Vagina (tissue), 1 donor: ENCODE results near the gene UPP2.

DNA sequence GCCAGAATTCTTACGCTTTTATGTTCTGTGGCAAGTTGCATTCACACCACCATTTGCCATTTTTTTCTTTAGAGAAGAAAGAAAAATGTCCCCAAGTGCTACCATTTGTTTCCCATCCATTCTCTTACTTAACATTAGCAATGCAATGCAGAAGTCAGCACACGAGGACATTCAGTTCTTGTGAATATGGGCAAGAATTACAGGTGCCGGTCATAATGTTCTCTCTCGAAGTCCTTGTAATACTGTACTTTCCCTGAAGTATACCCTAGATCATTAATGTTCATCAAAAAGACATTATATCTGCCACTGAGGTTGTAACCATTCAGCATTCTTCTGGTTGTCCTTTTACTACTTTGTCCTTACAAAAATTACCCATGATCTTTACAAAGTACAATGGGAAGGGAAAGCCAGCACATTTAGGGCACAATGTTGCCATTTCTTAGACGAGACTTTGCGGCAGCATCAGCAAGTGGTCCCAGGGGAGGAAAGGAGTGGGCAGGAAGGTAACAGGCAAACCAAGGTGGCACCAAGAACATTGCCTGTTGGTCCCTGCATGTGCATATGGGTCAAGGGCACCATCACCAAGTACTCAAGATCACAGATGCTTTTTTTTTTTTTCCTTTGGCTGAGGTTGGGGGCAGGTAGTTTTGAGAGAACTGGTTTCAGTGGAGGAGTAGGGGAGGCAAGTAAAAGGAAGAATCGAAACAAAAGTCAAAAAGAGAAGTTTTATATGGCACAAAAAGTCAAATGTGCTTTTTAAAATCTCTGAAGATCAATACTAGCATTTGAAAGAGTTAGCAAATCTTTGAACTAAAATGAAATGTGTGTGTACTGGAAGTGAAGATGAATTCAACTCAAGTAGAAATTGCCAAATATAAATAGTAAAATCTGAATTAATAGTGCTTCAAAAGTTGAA is 655 bp upstream of the CYTIP start:
- PRO-cap, result no peak
- RAMPAGE, long total RNA, result no peak

DNA sequence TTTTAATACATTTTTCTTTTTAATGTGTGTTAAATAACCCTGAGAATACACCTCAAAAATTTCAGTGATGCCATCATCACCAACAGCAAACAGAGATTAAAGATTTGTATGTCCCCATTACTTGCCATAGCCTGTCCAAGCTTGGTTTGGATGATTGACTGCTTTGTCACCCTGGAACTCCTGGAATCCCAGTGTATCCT is 28.8 kb upstream of the CYTIP start:
- PRO-cap, result no peak
- RAMPAGE, long total RNA, result no peak

DNA sequence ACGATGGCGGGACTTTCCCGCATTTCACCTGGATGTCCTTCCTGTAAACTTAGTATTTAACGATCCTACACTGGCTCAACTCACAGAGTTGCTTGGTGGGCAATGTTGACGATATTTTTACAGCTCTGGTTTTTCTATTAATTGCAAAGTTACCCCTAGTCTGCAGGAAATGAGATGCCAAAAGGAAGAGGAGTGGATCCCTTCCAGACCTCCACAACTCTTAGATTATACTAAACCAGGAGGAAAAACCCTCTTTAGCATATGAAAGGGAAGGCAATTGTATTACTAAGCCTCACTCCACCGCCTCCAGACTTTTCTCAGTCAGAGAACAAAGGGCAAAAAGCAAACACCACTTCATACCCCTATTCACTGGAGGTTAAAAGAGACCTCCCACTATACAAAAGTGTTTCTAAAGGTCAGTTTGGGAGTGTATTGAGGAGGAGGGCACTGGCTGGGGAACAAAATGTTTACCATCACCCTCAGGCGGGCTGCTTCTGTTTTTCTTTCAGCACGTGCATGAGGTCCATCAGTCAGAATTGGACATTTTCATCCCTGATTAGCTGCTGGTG is 56.6 kb upstream of the ACVR1 start:
- PRO-cap, result no peak
- RAMPAGE, long total RNA, result no peak

- PRO-cap, result no peak
- RAMPAGE, long total RNA, result no peak
Observed at GRCh38 chr2:158011023-158011760, 90.5 kb upstream of the UPP2 start.

DNA sequence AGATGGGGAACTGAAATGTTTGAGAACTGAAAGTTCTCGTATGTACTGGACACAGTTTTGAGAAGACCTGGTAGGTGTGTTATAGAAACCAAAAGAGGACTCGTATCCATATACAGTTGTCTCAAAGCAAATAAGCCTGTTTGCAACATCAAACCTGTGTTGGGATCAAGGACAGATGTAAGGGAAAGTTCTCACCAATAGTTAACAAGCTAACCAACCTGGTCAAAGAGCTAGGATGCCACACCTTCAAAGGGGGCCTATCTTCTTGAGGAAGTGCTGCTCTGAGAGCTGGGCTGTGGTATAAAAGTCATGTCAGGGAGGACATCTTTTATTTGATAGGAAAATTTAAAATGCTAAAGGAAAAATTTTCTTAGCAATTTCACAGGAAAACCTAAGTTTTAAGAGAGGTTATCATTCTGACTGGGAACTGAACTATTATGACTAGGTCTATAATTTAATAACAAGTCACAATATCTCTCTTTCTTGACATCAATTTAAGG is at the start of gene UPP2:
Gene UPP2 (plus strand): TSS at position 336 of the 500 bp plus-strand sequence.
- PRO-cap, result no peak
- RAMPAGE, long total RNA, result no peak

- PRO-cap, result no peak
- RAMPAGE, long total RNA, result no peak
Observed at GRCh38 chr2:158128527-158128851, 26.8 kb downstream of the UPP2 start.

- PRO-cap, result no peak
- RAMPAGE, long total RNA, result start-site peak on the plus strand at chr2:158546465-158546733, 20 reads
Observed at GRCh38 chr2:158545986-158546908, 89.5 kb downstream of the PKP4 start.

GRCh38 chr2:158936856-158937556 is 31.4 kb upstream of the TANC1 start:
- PRO-cap, result no peak
- RAMPAGE, long total RNA, result no peak

- PRO-cap, result no peak
- RAMPAGE, long total RNA, result no peak
Observed at GRCh38 chr2:159093609-159093927, 125.1 kb downstream of the TANC1 start.

DNA sequence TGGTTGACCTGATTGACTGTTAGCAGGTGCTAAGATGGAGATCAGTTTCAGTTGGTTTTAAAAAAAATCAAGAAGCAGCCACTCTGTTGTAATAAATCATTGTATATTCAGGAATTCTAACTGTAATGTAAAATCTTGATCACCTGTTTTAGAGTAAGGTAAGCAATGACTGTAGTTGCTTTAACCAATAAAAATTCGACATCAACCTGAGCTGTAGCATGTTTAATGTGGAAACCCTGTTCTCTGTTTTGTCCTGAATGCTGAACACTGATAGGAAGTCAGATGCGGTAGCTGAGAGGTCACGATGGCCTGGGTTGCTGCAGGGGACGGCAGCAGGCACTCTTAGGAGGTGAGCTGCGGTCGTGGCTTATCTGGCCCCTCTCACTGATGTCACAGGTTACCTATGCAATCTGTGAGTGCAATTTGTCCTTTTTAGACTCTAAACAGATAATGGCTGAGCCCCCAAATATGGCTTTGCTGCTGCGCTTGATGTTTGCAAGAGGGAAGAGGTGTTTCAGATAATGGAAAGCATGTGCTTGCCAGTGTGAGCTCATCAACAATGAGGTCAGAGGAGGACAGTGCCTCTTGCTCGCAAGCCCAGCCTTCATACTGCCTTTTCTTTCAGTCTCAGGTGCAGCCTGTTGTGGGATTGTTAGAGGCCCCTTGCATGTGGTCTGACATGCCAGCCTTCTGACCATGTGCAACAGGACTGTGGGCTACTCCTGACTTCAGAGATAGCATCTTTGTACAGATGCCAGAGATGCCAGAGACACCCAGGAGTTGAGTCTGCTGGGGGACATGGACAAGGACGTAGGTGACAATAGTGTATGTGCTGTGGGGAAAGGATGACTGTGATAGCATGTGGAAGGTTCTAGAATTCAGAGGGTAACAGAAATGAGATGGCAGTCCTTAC is 151.2 kb downstream of the TANC1 start:
- PRO-cap, result no peak
- RAMPAGE, long total RNA, result start-site peak on the plus strand centred at position 610 of the sequence, 154 bp wide, 13 reads

GRCh38 chr2:159147118-159147605 is 139.3 kb downstream of the WDSUB1 start:
- PRO-cap, result no peak
- RAMPAGE, long total RNA, result no peak

DNA sequence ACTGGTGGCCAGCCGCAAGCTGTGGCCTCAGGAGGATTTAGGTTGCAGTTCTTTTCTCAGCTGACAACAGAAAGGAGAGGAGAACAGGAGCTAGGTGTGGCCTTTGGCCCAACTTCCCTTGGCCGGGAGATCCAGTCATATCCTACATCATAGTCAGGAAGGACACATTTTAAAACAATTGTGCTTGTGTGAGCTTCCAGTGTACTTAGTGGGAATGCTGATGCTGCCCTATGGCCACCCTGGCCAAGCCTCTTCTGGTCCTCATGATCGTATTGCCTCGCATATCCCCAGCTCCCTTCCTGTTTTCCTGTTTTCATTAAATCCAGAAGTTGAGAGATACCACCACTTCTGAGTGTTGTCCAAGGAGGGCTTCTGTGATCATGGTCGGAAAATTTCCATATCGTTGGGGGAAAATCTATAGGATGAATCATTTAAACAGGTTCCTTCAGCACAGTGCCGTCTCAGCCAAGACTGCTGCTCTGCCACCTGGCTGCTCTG is 98.0 kb downstream of the WDSUB1 start:
- PRO-cap, result no peak
- RAMPAGE, long total RNA, result no peak

- PRO-cap, result no peak
- RAMPAGE, long total RNA, result no peak
Observed at GRCh38 chr2:159513397-159514635, 102.5 kb downstream of the BAZ2B start.

GRCh38 chr2:159546143-159546862 is 70.0 kb downstream of the BAZ2B start:
- PRO-cap, result no peak
- RAMPAGE, long total RNA, result no peak

DNA sequence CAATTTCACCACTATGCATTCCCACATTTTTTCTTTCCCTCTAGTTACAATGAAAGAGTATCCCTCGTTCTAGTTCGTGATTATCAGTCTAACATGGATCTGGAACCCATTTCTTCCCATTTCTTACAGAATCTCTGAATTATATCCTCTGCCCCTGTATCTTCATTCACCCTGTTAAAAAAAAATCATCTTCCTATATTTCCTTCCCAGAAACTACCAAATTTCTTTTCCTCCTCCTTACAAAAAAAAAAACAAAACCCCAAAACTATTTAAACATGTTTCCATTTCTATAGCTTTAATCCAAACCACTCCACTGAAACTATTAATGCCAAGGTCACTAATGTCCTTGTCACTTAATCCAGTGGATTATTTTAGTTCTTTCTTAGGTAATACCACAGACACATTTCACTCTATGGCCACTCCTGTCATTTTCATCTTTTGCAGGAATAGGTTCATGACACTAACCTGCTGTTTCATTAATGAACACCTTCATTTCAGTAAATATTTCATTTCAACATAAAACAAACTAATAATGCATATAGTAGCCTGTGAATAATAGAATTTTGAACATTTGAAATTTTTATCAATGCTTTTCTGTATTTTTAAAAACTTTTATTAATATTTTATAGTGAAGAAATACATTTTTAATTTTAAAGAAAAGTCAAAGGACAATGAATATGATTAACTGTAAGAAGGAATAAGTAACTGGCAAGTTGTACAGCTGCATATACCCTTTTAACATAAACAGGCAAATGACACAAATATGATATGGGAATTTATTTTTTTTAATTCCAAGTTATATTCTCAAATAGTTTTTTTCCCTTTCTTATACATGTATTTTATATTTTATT is 12.7 kb downstream of the BAZ2B start:
- PRO-cap, result no peak
- RAMPAGE, long total RNA, result start-site peak on the minus strand centred at position 349 of the sequence, 110 bp wide, 16 reads

GRCh38 chr2:159774072-159774559 is 23.9 kb downstream of the CD302 start:
- PRO-cap, result no peak
- RAMPAGE, long total RNA, result start-site peak on the minus strand at chr2:159774251-159774447, 5 reads

DNA sequence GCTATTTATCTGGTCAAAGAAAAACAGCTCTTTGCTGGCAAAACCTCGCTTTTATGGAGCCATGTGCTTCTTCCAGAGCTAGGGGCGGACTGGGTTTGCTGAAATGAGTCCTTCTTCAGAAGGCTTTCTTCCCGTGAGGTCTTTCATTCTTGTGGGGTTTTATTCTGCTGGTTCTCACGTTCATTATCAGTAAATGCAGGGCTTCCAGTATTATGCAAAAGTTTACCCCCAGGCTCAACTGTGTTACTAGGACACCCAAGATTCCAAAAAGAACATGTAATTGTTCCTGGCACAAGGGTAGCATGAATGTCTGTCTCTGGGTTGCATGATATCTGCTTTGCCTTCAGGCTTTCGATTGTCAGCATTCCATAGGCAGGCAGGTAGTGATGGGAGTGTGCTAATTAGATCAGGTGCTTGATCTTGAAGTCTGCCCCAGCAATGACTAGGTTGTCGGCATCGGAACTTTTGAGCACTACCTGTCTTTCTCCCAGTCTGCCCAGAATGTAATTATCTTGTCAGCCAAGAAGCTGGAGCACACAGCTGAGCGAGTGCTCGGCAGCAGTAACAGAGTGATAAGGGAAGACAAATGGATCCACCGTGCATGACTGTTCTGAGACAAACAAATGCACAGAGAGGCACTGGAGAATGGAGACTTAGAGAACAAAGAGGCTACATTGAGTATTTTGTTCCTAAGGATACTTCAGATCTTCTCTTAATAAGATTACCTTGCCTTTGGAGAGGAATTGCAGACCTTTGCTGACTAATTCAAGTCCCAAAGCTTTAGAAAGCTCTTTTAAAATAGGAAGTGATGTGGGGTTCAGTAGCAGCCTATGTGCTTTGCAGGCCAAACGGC is 42.1 kb downstream of the ITGB6 start:
- PRO-cap, result no peak
- RAMPAGE, long total RNA, result no peak

DNA sequence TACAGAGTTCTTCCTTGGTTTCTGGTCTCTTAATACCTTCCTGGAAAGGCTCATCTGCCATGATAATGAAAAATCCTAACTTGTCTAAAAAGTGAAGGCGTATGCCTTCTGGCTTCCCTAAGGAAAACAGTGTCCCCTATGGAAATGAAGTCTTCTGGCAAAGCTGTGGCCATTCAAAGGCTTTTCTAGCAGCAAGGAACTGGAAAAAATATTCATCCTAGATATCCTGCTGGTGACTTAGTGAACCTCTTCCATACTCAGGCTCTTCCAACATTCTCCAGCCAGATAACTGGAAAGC is 84.7 kb downstream of the RBMS1 start:
- PRO-cap, result no peak
- RAMPAGE, long total RNA, result no peak

GRCh38 chr2:160934141-160934586 is 226.1 kb upstream of the TANK start:
- PRO-cap, result no peak
- RAMPAGE, long total RNA, result no peak

DNA sequence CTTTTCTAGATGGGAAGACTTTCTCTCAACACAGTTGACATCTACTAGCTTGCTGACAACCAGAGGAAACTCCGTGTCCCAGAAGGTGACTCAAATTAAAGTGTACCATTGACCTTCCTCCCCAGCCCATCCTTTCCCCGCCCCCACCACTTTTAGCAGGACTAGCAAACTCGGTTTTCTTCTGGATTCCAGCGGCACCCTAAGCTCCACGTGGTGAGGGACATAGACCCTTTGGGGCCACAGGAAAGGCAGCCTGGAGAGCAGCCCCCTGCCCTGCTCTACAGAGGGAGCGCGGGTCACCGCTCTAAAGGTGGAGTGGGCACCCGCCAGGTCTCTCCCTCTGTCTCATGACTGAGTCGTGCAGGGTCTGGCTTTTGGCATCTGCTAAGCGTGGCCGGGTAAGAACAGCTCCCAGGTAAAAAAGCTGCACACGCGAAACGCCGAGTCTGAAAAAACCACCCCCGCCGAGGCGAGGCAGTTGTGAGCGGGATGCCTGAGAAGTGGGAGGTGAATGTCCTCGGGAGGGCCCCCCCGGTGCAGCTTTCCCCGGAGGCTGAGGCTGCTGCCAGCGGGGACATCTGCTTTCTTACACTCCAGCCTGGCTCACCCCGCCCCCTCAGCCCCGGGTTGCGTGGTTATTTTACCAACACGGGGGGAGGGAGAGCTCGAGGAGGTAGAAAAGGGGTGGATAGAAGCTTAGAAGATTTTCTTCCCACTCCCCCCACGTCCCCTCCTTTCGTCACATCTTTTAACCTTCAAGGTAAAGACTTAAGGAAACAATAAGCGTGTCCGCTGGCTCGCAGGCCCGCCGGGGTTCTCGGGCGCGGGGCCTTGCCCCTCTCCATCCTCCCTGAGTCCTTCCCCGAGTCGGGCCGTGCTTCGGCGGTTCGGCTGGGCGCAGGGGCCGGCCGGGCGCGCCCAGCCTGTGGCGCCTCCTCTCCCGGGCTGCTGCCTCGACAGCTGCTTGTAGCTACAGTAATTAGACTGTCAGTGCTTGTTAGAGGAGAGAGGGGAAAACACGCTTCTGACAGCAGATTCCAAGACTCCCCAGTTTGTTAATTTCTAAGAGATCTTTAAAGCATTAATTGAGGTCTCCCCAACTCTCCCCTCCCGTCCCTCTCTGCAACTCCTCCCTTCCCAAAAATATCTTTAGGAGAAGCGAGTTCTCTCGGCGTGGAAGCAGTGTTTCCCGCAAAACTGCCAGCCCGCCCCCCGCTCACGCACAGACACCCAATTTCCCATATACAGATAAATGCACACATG is 70.6 kb upstream of the PSMD14 start:
- PRO-cap, result unidirectional peak, plus-strand start at position 990 of the sequence
- RAMPAGE, long total RNA, result no peak